WTC11 (cell line): ENCODE measurements around a stretch of chr2.

DNA sequence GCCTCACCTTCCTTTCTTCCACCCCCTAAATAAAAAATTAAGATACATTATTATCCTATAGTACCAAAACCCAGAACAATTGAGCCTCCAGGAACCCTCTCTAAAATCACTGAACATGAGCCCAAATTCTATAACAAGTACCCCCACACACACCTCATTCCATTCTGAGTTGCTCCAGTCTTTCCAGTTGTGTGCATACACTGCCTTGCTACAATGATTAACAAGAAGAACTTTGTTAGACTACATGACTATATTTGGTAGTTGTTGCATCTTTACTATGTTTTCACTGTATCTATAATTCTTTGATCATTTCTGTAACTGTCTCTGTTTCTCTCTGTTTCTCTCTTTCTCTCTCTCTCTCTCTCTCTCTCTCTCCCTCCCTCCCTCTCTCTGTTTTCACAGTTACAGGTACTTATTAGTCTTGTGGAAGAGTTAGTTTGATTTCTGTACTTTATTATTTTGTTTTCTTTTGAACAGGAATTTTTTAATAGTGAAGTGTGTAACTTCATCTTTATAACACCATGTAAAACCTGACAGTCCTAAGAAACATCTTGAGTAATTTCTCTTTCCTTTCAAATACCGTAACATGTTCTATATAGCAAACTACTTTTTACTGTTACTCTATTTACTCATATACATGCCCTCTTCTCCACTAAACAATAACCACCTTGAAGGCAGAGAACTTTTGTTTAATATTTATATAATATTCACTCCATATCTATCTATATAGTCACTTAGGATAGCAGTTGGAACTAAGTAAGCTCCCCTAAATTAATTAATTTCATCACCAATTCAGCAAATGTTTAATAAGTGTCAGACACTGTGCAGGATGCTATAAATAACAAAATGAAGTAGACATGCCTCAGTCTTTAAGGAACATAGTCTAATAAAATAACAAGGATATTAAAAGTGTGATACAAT lies 268.4 kb downstream of the FSIP2 start:
- PRO-cap = no peak

DNA sequence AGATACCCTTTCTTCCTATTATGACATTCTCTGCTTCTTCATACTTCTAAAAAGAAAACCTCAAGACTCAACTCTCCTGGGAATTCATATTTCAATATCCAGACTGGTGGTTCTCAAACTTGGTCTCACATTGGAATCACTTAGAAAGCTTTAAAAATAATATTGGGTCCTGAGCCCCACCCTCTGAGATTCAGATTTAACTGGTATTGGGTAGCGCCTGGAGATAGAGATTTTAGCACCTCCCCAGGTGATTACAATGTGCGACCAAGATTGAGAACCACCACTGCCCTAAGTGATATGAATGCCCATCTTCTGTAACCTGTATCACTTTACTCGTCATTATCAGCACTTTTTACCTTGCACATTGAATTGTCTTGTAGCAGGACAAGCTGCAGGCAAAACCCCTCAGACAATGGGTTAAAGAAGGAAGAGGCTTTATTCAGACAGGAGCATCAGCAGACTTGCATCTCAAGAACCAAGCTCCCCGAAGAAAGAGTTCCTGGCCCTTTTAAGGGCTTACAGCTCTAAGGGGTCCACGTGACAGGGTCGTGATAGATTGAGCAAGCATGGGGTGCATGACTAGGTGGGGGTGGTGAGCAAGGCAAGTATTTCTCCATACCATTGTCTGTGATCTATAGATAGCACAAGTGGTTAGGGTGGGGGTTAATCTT lies 46.6 kb upstream of the ZC3H15 start:
- PRO-cap = no peak

- PRO-cap = no peak
These were observed 2.1 kb upstream of the ZC3H15 start for GRCh38 chr2:186483971-186484430.

DNA sequence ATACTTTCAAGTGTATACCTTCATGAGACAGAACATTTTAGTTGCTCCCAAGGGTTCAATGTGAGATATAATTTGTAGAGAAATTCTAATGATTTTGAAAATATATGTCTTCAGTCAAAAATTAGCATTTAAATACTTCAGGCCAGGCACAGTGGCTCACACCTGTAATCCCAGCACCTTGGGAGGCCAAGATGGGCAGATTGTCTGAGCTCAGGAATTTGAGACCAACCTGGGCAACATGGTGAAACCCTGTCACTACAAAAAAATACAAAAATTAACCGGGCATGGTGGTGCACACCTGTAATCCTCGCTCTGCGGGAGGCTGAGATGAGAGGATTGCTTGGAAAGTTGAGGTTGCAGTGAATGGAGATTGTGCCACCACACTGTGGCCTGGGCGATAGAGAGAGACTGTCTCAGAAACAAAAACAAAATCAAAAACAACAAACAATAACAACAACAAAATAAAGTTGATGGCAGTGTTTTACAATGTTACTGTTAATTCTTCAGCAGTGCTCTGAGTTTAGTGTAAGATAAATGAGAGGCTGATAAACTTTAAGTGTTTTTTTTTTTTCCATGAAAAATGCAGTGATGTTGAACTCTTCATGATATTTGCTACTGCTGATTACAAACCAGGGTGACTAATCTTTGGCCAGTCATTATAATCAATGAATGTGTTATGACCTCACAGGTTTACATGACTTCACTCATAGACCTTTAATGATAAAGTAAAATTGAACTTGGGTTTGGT lies 2.3 kb downstream of the ITGAV start:
- PRO-cap = no peak

DNA sequence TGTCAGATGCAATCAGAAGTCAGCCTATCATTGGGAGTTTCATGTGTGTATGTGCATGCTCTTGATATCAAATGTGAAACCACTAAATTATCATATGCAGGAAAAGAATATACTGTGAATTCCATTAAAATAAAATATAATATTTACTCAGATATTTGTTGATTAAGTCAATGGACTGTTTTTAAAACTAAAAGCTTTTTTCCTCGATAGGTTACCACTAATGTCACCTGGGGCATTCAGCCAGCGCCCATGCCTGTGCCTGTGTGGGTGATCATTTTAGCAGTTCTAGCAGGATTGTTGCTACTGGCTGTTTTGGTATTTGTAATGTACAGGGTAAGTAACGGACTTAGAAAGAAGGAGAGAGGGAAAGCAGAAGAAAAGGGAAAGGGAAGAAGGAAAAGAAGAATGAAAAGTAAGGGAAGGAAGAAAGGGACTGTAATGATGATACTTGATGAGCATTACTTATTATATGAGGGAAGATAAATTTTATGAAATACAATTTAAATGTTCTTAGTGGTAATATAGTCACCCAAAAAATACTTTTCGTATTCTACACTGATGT lies 17.2 kb upstream of the FAM171B start:
- PRO-cap = no peak

GRCh38 chr2:187075065-187075544 lies 226.1 kb upstream of the ZSWIM2 start:
- PRO-cap = no peak

- PRO-cap = no peak
These were observed 44.3 kb downstream of the TFPI start for GRCh38 chr2:187509623-187510646.

GRCh38 chr2:187518518-187519190 lies 35.6 kb downstream of the TFPI start:
- PRO-cap = no peak

DNA sequence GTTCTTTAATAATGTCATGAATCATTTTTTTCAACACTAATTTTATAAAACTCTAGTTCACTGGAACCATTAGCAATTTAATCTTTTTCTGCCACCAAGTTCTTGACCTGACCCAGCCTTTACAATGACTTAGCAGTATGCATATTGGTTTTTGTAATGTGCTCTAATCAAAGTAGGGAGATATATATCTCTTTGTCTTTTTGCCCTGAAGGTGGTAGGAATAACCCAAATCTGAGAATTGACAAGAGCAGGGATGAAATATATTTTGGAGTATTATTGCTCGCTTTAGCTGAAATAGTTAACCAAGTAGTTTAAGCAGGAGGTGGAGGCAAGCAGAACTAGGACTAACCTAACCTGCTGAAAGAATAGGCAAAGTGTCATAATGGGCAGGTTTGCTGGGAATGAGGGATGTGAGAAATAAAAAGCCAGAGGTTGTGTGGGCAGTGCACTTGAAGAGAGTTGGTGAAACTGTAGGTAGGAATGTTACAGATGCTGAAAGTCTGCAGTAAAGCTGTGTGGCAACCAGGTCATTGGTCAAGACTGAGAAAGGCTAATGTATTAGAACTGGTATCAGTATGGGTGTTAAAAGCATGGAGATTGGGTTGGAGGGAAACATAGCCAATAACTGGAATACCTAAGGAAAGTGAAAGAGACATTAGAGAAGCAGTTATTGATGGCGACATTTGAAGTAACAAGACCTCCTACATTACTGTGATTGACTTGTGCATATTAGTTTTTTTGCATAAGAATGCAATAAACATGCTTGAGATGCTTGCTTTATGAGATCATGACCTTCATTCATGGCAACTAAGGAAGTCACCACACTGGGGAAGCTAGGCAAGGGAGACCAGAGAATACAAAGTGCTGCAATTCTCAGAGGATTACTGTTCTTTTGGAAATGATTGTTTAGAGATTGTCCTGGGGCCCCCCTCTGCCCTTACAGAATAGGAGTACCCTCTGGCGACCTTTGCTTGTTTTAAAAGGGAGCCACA lies 11.7 kb downstream of the GULP1 start:
- PRO-cap = bidirectional peak, plus-strand start at position 446 of the sequence, minus-strand start at position 376 of the sequence; bidirectional peak, plus-strand start at position 809 of the sequence, minus-strand start at position 545 of the sequence

GRCh38 chr2:188598565-188598997 lies 306.9 kb downstream of the GULP1 start:
- PRO-cap = no peak

- PRO-cap = no peak
These were observed 10.5 kb downstream of the COL3A1 start for GRCh38 chr2:188984571-188985125.

- PRO-cap = unidirectional peak, plus-strand start at chr2:189217802
These were observed 37.9 kb upstream of the COL5A2 start for GRCh38 chr2:189217412-189217994.

DNA sequence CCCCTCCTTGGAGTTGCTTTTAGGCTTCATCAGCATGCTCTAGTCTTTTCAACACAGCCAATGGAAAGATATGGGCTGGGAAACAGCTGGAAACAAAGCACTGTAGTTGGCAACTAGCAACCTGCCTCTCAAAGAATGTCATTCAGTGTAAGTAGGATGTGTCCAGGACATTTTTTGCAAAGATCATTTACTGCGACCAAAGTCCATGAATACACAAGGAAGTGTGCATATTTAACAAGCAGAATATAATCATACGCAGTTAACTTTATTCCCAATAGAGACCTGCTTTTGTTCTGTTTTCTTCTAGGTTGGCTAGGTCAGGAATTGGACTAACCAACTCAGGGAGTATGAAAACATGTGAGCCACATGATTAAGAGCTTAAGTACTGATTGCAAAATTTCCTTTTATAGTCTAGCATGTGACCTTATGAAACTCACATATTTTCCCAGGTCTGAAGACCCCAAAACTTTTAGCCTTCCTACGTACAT lies 57.8 kb downstream of the SLC40A1 start:
- PRO-cap = no peak

DNA sequence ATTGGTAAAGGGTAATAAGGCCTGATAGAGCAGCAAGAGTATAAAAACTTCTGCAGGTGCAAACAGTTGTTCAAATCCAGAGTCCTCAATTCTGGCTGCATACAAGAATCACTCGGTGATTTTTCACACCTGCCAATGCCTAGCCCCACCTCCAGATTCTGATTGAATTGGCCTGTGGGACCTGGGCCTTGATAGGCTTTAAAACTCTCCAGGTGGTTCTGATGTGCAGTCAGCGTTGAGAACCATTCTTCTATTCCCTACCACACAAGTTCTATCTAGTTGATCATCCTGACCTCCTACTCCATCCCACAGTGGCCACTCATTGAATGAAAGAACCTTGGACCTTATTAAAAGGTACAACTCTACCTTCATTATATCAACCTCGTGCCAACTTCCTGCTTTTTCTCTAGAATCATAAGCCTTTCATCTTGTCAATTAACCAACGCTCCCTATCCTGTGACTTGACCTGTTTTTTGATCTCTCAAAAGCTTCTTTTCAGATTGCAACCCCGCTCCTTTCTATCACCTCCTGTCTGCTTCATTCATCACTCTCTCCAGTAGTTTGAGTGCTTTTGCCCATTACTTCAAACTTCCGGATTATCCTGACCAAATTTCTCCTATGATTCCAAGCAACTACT lies 55.9 kb downstream of the SLC40A1 start:
- PRO-cap = no peak

DNA sequence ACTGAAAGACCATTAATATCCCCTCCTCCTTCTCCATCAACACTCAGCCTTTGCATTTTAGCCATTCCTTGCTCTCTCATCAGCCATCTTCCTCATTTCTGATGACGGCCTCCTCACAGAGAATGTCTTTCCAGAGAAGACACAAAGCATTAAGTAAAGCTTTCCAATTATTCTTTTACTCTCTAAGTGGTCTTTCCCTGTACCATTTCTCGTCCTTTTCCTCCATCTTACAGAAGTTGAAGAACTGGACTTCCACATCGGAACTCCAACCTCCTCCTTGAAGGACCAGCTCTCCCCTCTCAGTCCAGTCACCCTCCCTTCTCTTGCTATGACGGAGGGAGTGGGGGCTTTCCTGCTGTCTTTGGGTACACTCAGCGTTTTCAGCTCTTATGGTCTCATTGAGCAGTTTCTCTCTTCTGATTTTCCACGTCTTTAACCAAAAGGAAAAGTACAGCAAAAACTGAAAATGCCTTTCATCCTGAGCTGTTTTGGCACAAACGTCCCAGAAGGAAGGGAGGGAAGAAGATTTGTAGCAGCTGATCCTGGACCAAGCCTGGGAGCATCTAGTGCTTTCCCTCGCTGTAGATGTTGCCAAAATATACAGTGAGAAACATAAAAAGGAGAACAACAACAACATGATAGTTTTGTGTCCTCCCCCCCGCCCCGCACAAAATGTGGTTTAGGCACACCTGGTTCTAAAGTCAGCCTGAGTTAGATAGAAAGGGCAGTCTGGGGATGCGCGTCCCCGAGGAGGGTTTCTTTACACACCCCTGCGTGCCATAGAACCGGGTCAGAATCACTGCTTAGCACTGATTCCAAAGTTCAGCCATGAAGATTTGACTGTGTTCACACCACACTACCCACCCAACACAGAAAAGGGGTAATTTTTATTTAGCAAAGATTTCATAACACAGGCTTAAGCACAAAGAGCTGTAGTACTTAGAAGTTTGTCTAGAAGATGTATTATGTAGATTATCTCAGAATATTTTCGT lies 53.5 kb downstream of the SLC40A1 start:
- PRO-cap = no peak

DNA sequence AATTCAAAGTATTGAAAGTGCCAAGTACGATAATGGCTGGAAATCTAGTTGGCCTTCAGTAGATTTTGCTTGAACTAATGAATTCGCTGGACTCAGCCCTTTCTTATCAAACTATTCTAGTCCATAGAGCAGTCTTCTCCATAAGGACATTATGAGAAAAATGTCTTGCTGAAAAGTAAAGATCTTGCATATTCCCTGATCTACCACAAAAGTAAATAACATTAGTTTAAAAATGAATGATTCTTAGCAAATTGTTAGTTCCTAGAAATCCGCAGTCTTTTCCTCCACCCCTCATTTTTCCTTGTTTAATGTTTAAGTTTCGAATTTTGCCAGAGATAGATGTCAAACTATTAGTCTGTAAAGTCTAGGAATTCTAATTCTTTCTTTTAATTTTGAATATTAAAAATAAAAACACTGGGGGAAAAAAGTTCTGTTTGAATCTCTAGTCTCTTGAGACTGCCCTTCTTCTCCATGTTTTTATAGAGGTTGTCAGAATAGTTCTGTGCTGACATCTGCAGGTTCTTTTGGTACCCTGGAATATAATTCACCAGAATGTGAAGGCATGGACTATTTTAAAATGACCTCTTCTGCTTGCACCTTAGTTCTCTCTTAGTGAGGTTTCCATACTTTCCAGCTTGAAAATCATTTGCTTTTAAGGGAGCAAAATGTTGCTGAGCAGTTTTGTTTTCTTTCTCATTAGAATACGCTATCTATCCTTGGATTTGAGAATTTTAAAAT lies 2.7 kb downstream of the C2orf88 start:
- PRO-cap = no peak

DNA sequence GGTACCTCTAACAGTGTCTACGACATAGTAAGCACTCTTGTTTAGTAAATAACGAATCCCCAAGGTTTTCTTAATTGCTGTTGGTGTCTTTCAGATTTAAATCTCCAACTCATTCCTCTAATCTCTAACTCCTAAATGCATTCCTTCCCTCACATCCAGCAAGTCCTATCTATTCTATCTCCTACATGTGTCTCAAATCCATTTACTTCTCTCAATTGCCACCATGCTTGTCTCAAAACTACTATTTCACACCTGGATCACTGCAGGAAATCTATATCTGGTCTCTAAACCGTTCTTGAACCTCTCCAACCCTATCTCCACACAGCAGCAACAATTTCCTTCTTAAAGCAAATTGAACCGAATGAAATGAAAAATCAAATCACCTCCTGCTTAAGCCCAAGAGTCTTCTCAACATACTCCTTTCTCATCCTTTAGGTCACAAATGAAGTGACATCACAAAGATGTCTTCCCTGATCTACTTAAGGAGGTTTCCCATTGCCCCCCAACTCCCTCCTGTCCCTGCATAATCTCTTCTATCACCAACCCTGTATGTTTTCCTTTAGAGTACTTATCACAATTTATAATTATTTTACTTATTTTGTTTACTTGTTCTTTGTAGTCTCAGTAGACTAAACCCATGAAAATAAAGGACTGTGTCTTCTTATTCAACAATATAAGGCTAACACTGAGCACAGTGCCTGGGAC lies 30.6 kb downstream of the C2orf88 start:
- PRO-cap = no peak

DNA sequence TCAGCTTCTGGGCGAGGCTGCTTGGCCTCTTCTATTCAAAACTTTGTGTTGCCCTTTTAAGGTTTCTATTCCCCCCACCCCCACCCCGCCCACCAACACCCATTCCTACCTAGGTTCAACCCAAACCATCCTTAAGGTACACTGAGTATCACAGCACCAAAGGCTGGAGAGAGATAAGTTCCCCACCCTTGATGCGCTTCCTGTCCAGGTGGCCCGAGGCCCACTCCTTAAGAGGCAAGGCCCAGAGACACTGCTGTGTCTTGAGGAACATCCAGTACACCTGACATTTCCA lies 361 bp upstream of the INPP1 start:
- PRO-cap = no peak

DNA sequence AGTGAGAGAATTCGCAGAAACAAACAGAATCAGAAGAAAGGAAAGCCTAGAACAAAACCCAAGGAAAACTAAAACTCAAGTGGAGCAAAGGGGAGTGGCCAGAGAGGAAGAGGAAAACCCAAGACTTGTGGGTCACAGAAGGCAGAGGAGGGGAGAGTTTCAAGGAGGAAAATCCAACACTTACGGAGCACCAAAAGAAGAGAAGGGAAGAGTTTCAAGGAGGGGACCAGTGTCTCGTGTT lies 1.5 kb upstream of the MFSD6 start:
- PRO-cap = no peak

- PRO-cap = no peak
These were observed 1.9 kb downstream of the NEMP2 start for GRCh38 chr2:190532407-190533202.